GM19240 (cell line): ENCODE measurements around a stretch of chr10.

- RRBS = no CpG with 5 or more reads among the region's 2 CpGs
These were observed 100.1 kb upstream of the AKR1E2 start for GRCh38 chr10:4725712-4726473.

GRCh38 chr10:4851653-4852435 is 25.8 kb downstream of the AKR1E2 start:
- RRBS = no CpG with 5 or more reads among the region's 10 CpGs

- RRBS = no CpG with 5 or more reads among the region's 6 CpGs
These were observed 48.9 kb upstream of the AKR1C1 start for GRCh38 chr10:4914133-4914899.

GRCh38 chr10:4982544-4983241 is 19.5 kb downstream of the AKR1C1 start:
- RRBS = no CpG with 5 or more reads among the region's 9 CpGs

DNA sequence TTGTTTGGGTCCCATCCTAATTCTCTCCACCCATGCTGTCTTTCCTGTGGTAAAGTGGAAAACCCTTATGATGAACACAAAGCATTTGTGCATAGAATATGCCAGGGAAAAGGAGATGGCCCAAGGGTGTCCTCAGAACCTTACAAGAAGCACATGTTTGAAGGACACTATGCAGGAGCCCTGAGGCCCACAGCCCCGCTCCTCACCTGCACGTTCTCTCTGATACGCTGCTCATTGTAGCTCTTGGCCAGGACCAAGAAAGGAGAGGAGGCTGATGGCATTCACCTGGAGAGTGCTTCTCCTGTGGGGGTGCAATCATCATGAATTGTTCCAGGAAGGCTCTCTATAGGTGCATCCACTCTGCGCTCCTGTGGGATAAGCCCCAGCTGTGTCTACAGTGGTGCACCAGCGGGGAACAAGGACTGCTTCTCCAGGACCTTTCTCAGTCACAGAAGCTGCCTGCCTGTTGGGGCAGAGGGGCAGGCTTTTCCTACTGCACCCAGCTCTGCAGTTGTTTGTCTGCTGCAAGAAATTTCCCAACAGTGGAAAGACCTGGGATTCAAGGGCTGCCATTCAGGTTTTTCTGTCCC is 20.0 kb downstream of the AKR1C2 start:
- RRBS = no CpG with 5 or more reads among the region's 5 CpGs

- RRBS = no CpG with 5 or more reads among the region's 5 CpGs
These were observed 16.6 kb upstream of the AKR1C2 start for GRCh38 chr10:5020199-5020664.

GRCh38 chr10:5147042-5147398 is 37.9 kb downstream of the AKR1C8 start:
- RRBS = no CpG with 5 or more reads among the region's 5 CpGs

- RRBS = no CpG with 5 or more reads among the region's 2 CpGs
These were observed 1.8 kb downstream of the TUBAL3 start for GRCh38 chr10:5402829-5403147.

- RRBS = no CpG with 5 or more reads among the region's 5 CpGs
These were observed 41.9 kb downstream of the CALML5 start for GRCh38 chr10:5457187-5458228.

DNA sequence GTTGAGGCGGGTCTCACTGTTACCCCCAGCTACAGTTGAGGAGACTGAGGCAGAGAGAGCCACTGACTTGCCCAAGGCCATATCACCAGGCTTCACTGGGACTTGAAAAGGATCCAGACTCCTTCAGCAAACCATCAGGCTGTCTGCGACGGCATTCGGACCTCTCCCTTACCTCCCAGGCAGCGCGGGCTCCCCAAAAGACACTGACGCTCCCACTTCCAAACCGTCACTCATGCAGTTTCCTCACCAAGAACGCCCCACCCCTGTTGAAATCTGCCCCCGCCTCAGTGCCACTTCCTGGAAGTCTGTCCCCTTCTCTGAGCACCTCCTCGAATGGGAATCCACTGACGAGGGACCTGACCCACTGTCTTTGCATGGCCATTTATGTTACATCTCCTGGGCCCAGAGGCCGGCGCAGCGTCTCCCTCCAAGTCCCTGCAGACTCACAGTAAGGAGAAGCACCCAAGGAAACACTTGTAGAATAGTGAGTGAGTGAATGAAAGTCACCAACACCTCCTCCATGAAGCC is 11.9 kb downstream of the CALML5 start:
- RRBS = no CpG with 5 or more reads among the region's 15 CpGs

DNA sequence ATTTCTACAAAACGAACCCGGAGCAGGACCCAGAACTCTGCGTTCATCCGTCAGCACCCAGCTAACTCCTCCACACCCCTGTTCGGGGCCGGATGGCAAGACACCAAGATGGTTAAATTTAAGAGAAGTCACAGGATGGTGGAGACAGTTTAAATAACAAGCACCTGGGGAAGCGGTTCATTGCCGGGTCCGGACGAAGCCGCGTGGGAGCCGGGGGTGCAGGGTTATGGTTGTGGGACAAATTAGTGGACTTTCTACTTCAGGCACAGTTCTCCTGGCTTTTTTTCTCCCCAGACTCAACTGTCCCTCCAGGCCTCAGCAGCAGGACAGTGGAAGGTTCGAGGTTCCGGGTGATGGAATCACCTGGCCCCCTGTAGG is 45.4 kb downstream of the ASB13 start:
- RRBS = 91% methylated on average over 7 of the region's 15 CpGs

DNA sequence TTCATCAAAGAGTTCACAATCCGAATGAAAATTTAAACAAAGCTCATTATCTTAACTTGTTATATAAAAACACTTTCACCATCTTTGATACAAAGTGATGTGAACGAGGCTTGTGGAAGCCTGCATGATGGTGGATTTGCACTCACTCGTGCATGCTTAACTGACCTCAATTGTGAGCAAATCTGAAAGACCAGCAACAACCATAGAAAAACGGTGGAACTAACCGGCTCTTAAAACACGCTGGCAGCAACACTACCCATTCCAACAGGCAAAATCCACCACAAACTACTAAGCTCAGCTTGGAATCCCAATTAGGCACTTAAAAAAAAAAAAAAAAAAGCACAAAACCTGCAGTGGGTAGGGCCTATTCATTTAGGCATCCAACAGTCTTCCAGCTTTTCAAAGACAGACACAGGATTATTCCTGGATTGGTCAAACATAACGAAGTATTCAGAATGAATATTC is 1.9 kb downstream of the GDI2 start:
- RRBS = no CpG with 5 or more reads among the region's 7 CpGs

GRCh38 chr10:5840012-5840820 is 27.0 kb upstream of the GDI2 start:
- RRBS = 1% methylated on average over 8 of the region's 37 CpGs

DNA sequence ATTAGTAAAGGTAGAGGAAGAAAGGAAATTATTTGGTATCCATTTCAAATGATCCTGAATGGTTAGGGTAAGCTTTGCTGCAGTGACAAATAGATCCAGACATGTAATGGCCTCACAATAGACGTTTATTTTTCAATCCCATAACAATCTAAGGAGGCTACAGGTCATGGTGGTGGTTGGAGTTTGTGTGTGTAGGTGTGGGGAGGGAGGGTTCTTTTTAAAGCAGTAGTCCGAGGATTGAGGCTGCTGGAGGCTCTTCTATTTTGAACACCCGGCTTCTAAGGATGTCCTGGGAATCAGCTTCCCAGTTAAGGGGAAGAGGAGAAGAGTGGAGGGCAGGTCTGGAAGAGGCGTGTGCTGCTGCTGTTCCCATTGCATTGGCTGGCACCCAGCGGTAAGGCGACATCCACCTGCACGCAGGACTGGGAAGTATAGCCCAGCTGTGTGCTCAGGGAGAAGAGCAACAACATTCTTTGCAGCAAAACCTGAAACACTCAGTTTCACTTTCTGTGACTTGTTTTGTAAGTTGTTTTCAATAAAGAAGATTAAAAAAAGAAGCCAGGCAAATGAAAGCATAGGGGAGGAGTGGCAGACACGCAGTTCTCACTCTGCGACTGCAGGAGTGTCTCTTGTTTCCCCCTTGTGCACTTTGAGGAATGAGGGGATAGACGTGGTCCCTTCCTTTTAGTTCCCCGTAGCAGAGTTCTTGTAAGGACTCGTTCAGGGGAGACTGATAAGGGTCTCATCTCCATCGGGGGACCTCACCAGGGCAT is 5.6 kb downstream of the FBH1 start:
- RRBS = no CpG with 5 or more reads among the region's 13 CpGs

DNA sequence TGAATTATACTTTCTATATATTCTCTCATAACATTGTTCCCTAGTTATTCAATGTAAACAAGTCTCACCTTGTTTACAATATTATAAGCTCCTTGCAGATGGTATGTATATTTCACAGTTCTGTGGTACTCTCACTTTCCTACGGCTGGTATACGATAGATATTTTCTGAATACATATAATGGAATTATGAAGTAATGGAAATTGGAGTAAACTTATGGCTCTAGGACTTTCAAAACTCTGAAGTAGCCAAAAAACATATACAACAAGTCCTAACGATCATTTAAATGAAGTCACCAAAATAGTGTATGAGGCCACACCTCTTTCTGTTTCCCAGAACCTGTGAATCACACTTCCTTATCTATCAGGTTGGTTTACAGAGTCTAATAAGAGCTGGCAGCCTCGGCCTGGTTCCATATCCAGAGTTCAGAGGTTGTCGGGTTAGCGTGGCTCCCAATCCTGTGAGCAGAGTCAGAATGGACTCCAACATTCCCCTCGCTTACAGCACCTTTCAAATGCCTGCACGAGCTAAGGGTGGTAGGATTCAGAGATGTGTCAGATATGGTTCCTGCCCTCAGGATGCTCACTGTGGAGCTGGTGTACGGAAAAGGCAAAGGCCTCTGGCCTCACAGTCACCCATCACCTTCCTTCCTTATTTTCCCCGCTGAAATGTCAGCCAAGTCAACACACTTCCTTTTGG is 6.1 kb downstream of the IL15RA start:
- RRBS = no CpG with 5 or more reads among the region's 10 CpGs

GRCh38 chr10:6068202-6068756 is 6.1 kb upstream of the IL2RA start:
- RRBS = no CpG with 5 or more reads among the region's 12 CpGs

GRCh38 chr10:6136256-6136887 is 47.5 kb downstream of the RBM17 start:
- RRBS = no CpG with 5 or more reads among the region's 14 CpGs

DNA sequence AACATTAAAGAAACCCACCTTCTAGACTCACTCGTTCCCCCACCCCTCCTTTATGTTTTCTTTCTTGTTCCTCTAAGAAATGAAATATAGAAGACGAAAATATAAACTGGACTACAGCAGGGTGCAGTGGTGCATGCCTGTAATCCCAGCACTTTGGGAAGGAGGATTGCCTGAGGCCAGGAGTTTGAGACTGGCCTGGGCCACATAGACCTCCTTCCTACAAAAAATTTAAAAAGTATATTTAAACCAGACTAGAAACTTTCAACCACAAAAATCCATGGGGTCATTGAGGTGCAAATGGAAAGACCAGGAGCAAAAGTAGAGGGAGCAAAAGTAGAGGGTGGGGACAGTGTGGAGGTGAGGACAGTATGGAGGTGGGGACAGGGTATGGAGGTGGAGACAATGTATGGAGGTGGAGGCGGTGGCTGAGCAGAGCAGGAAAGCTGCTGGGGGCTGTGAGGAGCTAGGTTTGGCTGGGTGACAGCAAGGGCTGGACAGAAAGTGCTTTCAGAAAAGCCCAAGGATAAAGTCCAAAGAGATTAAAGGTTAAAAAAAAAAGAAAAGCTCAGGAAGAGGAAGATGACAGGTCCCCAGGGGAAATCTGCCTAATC is 32.3 kb upstream of the PFKFB3 start:
- RRBS = no CpG with 5 or more reads among the region's 3 CpGs

DNA sequence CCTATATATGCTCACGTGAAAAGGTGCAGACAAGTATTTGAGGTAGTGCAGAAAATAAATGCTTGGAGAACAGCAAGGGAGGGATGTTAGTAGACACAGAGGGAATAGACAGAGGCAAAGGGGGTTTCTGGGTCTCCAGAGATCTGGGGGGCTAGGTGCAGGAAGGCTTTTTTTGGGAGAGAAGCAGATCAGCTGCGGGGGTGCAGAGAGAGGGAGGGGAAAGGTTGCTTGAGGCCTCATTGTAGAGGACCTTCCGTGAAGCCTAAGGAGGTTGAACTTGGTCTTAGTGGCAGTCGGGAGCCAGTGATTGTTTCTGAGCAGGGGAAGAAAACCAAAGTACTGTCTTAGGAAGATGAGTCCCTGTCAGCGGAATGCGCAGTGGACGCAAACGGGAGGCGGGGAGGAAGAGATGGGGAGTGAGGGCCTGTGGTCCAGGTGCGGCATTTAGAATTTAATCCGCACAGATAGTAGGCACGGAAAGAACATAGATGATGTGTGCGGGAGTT is 29.2 kb upstream of the PFKFB3 start:
- RRBS = no CpG with 5 or more reads among the region's 13 CpGs

GRCh38 chr10:6176625-6177386 is 25.9 kb upstream of the PFKFB3 start:
- RRBS = no CpG with 5 or more reads among the region's 11 CpGs